Pericardium fibroblast (primary cell): ENCODE data around the genes FTSJ3 and ERN1.

DNA sequence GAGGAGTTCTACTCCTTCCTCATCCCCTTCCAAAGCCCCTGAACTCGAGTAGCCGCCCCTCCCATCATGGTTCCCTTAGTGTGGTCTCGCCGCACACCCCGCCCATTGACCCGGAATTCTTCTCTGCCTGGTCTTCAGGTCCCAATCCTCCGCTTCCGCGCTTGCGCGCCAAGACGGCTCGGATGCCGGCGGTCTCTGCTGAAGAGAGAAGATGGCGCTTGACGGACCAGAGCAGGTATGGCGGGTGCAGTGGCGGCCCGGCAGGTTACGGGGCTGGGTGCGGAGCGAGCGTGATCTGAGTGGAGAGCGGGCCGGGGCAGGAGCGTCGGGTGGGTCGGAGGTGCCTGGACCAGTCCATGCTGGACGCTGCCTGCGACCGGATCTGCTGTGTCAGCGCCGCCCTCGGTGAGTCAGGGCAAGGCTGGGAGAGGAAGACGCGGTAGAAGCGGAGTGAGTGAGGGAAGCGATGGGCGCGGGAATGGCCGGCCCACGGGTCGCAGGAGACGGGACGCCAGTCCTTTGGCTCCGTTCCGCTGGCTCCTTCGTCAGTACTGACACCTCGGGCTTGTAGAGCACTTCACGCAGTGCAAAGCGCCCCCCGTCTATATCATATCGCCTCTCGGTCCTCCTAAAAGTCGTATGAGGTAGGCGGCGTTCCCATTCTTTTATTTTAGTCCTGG, at the start of gene FTSJ3:
FTSJ3 (minus strand) TSS at position 384 of the 680 bp plus-strand sequence.
- RAMPAGE, long total RNA: start-site peak on the plus strand centred at position 182 of the sequence, 50 bp wide, 271 and 101 reads in 2 replicates

GRCh38 chr17:63829794-63830516, 2.5 kb upstream of the FTSJ3 start:
- RAMPAGE, long total RNA: no peak

DNA sequence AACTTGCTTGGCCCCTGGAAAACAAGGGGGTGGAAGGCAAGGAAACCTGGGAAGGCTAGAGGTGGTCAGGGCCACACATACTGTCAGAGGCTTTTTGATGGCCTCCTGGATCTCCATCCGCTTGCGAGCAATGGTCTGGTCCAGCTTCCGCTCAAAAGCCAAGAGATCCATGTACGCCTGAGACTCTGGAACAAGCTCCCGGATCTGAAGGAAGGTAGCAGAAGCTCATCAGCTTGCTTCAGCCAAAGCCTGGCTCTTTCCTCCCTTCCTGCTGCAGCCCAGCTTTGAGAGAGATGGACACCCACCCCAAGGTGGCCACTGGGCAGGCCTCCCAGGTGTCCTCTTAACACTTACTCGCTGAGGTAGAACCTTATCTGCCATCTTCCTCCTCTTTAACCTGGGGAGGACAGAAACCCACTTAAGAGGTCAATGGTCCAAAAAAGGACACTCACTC, 5.6 kb downstream of the SMARCD2 start:
- RAMPAGE, long total RNA: no peak

DNA sequence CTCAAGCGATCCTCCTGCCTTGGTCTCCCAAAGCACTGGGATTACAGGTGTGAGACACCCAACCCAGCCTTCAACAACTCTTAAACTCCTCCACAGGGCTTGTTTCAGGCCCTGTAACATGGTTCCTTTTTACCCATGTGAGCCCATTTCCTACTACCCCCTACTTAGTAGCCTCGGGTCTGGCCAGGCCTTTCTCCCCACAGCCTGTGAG, 39.4 kb upstream of the ICAM2 start:
- RAMPAGE, long total RNA: no peak

DNA sequence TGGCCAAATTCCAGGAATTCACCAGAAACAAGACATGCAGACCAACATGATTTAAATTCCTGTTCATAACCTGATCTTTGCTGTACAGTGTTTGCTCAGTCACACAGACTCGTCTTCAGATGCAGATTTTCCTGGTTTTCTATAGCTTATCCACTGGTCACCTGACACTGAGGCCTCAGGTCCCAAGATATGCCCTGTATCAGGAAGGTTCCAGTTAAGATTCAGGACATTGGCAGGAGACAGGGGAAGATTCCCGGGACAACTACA, 47.4 kb downstream of the ERN1 start:
- RAMPAGE, long total RNA: no peak

DNA sequence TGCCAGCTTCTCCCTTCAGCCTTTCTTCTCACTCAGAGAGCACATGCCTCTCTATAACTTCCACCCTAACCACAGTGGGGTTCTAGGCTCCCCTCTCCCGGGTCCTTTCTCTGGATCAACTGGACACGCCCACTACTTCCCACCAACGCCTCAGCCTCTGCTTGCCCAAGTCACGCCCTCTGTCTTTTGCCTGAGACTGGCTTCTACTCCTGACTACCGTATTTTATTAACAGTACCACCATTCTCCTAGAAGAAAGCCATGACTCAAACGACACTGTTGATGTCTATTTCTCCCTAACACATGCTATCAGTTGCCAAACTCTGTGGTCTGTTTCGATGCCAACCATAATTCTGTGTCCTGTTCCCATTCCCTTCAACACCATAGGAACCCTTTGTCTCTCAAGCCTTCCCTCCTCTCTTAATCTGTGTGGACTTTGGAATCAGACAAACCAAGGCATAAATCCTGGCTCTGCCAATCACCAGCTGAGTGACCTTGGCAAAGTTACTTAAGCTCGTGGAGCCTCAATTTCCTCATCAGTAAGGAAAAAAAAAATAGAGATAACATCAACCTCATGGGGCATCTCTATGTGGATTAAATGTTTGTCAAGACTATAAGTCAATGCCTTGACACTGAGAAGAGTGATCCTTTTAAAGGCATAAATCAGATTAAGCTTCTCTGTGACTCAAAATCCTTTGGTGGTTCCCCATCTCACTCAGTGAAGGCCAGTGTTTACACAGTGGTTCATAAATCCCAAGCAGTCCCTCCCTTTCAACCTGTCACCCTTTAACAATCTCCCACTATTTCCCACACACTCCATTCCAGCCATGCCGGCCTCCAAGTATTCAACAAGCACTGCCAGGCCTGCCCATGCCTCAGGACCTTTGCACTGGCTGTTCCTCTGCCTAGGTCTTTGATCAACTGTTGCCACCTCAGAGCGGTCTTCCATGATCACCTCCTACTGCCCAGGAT, 45.7 kb downstream of the ERN1 start:
- RAMPAGE, long total RNA: no peak

GRCh38 chr17:64085346-64086505, 44.2 kb downstream of the ERN1 start:
- RAMPAGE, long total RNA: no peak

- RAMPAGE, long total RNA: no peak
Observed at GRCh38 chr17:64129529-64130242, at the start of gene ERN1. Gene ERN1, minus strand, starts transcription at chr17:64130144.

DNA sequence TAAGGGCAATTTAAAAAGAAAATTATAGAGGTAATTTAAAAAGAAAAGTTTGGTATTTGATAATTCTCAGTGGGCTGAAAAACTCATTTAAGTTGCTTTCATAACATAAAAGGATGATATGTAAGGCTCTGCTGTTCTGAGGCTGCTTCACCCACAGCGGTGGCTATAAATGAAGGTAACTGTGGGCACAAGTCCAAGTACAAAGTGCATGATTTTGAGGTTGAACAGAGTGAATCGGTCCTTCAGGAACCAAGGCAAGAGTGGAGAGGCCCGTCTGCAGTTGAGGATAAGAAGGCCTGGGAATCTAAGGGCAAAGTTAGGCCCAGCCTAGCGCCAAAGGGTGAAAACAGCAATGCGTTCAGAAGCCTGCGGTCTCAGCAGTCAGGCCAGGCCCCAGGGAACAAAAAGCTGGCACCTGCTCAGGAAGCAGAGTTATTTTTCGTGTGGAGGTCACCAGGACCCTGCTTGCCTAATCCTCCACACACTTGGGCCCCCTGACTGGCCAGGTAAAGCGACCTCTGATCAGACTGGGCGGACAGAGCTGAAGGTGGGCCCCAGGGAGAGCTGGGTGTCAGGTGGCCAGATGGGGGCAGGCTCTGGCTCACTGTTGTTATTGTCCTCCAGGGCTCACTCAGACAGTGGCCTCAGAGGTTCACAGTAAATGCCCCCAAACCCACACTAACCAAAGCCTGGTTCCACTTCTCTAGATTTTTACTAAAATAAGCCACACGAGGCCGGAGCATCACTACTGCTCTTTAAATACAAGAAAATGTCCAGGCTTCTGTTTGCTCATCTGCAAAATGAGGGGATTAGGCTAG, 46.5 kb downstream of the TEX2 start:
- RAMPAGE, long total RNA: no peak

- RAMPAGE, long total RNA: no peak
Observed at GRCh38 chr17:64256408-64256853, 6.6 kb downstream of the TEX2 start.

- RAMPAGE, long total RNA: no peak
Observed at GRCh38 chr17:64282684-64283037, 19.6 kb upstream of the TEX2 start.

GRCh38 chr17:64319468-64320002, 56.5 kb upstream of the TEX2 start:
- RAMPAGE, long total RNA: no peak

DNA sequence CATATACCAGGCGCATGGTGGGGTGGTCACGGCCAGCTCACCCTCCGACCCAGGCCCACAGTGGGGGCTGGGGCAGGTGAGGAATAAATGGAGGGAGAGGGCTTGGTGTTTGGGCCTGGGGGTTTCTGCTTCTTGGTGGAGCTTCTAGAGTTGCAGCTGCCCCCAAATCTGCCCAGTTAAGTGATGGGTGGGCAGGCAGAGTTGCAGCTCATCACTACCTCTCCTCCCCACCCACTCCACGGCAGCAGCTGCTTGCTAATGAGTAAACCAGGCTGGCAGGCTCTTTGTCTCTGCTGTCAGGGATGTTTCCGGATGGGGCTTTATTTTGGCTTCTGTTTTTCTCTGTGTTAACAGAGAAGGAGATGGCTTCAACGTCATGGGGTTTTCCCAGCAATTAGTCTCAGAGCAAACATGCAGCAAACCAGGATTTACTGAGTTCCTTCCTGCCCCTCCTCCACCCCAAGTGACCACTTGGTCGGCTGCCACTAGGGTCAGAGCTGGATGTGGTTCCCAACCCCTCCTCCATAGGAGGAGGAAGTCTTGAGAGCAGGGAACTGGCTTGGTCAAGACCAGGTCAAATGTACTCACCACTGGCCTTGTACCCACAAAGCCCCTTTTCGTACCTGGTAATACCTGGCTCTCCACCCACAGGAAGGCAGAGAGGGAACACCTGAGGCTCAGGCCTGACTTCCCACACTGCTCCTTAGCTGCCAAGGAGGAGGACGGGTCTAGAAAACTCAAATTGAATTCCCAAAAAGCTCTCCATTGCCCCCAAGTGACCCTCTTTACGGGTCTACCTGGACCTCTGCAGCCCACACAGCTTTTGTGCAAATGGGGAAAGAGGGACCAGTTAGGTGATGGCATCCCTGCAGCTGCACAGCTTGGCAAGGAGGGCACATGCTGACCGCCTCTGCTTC, 46.3 kb downstream of the PECAM1 start:
- RAMPAGE, long total RNA: no peak

DNA sequence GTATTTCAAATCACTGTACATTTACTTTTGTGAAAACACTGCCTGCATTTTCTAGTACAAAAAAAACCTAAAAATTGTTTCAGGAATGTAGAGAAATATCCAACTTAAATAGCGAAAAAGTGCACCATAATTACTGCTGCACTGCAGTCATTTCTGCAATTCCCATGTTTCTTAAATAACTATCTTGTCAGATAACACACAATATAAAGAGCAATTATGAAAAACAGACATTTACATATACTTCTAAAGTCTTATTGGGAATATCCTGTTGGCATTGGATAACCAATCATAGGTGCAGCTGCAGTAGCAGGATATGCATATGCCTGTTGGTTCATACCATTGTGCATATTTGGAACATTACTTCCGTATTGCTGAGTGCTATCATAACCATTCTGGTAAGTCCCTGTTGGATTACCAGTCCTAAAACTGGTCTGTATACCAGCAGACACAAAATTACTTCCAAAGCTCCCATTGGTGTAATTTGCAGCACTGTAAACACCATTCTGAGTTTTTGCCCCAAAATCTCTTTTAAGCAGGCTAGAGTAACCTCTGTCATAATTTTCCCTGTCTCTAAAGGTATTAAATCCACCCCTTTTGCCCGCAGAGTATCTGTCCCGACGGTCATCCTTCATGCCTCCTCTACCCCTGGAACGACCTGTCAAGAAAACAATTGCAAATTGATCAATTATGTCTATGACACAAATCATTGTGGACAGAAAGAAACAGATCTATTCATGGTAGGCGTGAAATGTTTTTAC, 3.0 kb upstream of the POLG2 start:
- RAMPAGE, long total RNA: no peak

GRCh38 chr17:64534300-64535164, 27.8 kb downstream of the CEP95 start:
- RAMPAGE, long total RNA: no peak

DNA sequence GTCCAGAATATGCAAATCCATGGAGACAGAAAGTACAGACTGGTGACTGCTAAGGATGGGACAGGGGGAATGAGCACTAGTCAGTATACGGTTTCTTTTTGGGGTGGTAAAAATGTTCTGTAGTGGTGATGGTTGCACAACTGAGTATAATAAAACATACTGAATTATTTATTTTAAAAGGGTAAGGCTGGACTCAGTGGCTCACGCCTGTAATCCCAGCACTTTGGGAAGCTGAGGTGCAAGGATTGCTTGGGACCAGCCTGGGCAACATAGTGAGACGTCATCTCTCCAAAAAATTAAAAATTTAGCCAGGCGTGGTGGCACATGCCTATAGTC, 29.2 kb downstream of the CEP95 start:
- RAMPAGE, long total RNA: no peak

DNA sequence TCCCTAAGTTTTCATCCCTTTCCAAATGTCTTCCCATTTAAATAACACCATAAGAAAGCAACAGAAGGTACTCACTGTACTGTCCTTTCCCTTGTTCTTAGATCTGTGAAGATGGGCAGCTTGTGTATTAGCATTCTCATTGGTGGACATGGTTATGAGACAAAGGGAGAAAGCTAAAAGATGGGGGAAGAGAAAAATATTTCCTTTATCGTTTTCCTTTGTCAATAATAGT, 96.3 kb upstream of the SMURF2 start:
- RAMPAGE, long total RNA: no peak

- RAMPAGE, long total RNA: no peak
Observed at GRCh38 chr17:64761828-64762458, 99.8 kb upstream of the SMURF2 start.

DNA sequence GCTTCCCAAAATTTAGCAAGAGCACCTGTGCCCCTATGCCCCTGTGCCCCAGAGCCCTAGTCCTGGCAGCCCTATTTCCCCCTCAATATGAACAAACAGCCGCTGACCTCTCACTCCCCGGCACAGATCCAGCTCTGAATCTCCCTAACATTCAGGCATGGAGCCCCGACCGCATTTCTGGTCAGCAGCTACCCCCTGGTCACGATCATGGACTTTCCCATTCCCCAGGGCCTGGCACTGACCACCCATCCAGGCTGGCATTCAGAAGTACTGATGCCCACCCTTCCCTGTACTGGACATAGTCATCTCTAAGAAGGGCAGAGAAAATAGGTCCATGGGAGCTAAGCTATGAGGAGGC, 110.8 kb upstream of the SMURF2 start:
- RAMPAGE, long total RNA: no peak

GRCh38 chr17:65017129-65017687, 39.3 kb downstream of the GNA13 start:
- RAMPAGE, long total RNA: no peak